Jurkat, Clone E6-1 (cell line): ENCODE measurements around the genes DEFB126, SOX12, CSNK2A1, TCF15, NSFL1C and SIRPB1.

GRCh38 chr20:137548-138068 is 4.8 kb upstream of the DEFB126 start:
- RRBS, result no CpG with 5 or more reads among the region's 9 CpGs

DNA sequence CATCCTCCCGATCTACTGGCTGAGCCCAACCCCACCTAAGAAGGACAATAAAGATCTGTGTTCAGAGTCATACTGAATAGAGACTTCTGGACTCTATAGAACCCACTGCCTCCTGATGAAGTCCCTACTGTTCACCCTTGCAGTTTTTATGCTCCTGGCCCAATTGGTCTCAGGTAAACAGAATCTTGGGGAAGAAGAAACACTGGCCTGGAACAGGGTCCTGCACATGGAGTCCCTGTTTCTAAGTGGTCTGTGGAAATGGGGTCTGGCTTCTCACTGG is at the start of gene DEFB126:
DEFB126 (plus strand) TSS at position 77 of the 280 bp plus-strand sequence.
- RRBS, result no CpG with 5 or more reads among the region's 1 CpG

GRCh38 chr20:325074-325983 is at the start of gene SOX12:
Gene SOX12, plus strand, starts transcription at chr20:325552.
- RRBS, result 2% methylated on average over 70 of the region's 122 CpGs

DNA sequence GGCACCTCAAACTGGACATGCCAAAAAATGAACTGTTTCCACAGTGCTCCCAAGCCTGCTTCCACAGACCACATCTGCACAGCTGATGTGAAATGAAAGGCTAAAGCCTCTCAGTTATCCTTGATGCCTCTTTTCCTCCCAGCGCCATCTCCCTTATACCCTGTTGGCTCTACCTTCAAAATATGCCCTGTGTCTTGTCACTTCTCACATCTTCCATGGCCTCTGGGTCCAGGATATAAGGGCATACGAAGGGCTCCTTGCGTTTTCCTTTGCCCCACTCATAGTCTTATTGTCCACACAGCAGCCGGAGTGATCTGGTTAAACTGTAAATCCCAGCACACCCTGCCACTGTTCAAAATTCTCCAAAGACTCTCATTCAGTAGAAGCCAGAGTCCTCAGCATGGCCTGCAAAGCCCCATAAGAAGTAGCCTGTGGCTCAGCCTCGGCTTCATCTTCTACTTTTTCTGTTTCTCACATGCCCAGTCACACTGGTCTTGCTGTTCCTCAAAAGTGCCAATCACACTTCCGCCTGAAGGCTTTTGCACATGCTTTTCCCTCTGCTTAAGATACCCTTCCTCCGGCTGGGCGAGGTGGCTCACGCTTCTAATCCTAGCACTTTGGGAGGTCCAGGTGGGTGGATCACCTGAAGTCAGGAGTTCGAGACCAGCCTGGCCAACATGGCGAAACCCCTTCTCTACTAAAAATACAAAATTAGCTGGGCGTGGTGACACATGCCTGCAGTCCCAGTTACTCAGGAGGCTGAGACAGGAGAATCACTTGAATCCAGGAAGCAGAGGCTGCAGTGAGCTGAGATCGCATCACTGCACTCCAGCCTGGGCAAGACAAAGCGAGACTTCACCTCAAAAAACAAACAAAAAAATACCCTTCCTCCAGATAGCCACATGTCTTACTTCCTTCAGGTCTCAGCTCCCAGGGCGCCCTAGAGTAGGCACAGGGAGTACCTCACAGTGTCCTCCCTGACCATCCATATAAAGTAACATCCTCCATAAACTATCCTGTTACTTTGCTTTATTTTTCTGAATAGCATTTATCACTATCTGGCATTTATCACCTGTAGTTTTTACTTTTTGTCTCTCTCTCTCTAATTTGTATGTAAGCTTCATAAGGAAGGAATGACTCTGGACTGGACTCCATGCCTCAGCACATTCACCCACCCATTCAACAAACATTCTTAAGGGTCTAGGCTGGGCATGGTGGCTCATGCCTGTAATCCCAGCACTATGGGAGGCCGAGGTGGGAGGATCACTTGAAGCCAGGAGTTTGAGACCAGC is 7.3 kb downstream of the SOX12 start:
- RRBS, result no CpG with 5 or more reads among the region's 16 CpGs

- RRBS, result 2% methylated on average over 10 of the region's 54 CpGs
These were observed 1.3 kb downstream of the TRIB3 start for GRCh38 chr20:381574-382644.

DNA sequence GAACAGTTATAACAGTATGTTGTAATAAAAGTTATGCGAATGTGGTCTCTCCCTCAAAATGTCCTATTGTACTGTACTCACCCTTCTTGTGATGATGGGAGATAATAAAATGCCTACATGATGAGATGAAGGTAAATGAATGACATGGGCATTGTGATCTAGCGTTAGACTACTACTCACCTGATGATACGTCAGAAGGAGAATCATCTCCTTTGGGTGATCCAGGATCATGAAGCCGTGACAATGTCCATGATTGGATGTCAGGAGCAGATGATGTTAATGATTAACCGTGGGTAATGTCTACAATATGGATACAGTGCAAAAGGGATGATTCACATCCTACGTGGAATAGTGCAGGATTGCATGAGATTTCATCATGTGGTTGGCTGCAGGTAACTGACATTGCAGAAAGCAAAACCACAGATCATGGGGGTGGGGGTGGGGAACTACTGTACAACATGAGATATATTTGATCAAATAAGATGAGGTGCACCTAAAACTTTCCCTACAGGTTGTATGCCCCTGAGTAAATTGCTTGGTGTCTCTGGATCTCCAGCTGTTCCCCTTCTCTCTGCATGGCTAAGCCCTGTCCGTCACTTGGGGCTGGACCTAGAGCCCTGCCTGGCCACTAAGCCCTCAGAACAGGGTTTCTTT is 6.2 kb upstream of the RBCK1 start:
- RRBS, result no CpG with 5 or more reads among the region's 7 CpGs

DNA sequence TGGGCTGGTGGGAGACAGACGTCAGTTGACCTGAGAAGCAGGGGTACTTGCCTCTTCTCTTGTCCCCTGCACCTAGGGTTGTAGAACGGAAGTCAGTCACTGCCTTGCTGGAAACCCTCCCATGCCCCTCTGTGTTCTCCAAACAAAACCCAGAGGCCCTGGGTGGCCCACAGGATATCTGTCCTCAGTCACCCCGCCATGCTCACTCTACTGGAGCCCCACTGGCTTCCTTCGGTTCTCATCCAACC is 868 bp downstream of the RBCK1 start:
- RRBS, result no CpG with 5 or more reads among the region's 4 CpGs

DNA sequence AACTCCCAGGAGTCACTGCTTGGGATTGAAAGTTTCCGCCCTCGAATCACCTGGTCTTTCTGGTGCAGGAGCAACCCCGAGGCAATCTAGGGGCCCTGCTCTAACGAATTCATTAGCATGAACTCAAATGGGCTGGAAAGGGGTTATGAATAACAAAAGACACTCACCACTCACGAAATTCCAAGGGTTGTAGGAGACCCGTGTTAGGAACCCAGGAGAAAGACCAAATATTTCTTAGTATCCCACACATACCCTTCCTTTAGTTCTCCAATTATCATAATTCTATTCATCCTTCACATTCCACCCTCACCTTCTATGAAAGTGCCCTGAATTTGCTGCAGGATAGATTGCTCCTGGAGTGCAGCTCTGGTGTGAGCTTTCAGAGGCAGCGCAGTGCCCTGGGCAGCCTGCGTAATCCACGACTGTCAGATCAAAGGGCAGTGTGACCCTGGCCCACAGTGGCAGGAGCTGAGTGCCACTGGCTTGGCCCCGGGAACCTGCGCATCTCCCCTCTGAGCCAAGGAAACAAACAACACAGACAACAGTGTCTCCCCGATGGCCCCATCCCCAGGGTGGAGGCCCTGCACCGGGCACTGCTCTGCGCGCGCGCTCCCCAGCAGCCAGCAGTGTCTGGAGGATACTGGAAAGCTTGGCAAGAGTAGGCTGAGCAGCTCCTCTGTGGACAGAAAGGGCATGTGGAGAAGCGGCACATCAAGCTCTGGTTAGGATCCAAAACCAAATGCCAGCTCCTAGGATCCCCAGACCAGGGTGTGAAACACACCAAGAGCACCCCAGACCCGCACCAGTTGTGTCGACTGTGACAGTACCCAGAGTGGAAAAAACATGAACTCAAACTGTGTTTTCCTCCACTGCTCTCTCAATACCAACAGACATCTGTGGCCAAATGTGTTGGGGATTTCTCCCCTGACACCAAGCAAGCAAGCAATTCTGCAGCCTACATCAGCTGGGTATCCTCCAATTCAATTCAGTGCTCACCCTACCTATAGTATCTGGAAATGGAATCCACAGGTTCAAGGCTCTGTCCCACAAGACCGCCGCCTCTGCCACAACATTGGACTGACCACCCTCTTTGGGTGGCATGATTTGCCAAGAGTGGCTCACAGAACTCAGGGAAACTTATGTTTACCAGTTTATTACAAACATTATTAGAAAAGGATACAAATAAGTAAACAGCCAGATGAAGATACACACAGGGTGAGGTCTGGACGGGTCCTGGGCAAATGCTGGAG is 26.7 kb downstream of the RBCK1 start:
- RRBS, result 96% methylated on average over 4 of the region's 23 CpGs

DNA sequence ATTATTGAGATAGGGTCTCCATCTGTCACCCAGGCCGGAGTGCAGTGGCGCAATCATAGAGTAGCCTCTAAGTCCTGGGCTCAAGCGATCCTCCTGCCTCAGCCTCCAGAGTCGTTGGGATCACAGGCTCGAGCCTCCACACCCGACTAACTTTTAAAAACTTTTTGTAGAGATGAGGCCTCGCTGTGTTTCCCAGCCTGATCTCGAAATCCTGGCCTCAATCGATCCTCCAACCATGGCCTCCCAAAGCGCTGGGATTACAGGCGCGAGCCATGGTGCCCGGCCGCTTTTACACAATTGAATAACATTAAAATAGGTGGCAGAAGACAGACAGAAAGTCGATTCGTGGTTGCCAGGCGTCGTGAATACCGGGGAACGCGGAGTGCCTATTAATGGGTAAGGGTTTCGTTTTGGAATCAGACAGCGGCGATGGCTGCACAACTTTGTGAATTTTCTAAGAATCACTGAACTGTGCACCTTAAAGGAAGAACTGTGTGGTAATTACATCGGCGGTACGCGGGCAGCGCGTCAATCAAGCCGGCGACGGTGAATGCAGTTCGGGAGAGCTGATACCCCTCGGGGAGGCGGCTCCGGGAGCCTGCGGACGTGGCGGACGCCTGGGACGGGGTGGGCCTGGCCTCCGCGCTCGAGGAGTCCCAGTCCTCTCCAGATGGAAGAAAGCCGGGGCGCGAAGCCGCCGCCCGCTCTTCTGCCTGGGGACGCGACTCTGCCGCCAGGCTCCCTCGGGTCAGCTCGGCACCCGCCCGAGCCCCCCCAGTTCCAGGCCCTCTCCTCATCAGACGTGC is 753 bp downstream of the TBC1D20 start:
- RRBS, result 7% methylated on average over 18 of the region's 59 CpGs

- RRBS, result no CpG with 5 or more reads among the region's 31 CpGs
These were observed at the start of gene CSNK2A1 for GRCh38 chr20:543569-544000. Gene CSNK2A1, minus strand, starts transcription at chr20:543790.

GRCh38 chr20:610080-610724 is at the start of gene TCF15:
Gene TCF15, minus strand, starts transcription at chr20:610309.
- RRBS, result 92% methylated on average over 11 of the region's 86 CpGs

DNA sequence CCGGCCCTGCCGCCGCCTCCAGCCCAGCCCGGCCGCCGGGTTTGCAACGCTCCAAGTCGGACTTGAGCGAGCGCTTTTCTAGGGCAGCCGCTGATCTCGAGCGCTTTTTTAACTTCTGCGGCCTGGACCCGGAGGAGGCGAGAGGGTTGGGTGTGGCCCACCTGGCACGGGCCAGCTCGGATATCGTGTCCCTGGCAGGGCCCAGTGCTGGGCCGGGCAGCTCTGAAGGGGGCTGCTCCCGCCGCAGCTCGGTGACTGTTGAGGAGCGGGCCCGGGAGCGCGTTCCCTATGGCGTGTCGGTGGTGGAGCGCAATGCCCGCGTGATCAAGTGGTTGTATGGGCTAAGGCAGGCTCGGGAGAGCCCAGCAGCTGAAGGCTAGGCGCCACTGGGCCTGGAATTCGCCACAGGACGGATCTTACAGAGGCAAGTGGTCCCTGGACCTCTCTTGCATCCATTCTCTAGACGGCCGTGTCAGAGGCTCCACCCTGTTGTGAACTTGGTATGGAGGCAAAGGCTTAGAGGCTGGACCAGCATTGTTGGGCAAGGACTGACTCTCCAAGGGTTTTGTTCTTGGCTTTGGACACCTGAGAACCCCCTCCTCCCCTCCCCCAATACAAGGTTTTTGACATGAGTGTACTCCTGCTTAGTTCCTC is 11.9 kb downstream of the FAM110A start:
- RRBS, result 89% methylated on average over 8 of the region's 38 CpGs

- RRBS, result no CpG with 5 or more reads among the region's 7 CpGs
These were observed 24.7 kb downstream of the ANGPT4 start for GRCh38 chr20:891256-891962.

- RRBS, result no CpG with 5 or more reads among the region's 1 CpG
These were observed 33.3 kb upstream of the ANGPT4 start for GRCh38 chr20:949423-949837.

GRCh38 chr20:1156343-1156611 is 28.5 kb downstream of the TMEM74B start:
- RRBS, result no CpG with 5 or more reads among the region's 2 CpGs

DNA sequence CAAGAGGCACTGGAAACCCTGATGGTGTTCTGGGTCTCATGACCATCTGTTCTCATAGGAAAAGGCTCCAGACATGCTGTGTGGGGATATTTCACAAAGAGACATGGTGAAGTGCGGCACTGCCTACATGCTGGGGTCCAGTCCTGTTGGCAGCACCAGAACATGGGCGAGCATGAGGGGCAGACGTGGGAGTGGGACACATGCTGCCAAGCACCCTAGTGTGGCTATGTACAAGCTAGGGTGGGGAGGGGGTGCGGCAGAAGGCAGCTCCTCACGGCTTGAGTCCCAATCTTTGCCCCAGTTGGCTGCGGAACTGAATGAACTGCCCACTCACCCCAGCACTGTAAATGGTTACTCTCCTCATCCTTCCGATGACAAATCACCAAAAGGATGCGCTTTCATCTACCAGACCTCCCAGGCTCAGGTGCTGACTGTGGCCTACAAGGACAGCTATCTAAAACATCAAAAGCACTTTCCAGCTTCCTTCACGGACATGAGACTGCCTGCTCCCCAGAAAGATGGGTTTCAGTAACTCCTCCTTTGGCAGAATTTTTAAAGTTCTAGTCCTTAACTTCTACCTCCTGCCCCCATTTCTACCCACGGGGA is 1.8 kb downstream of the FKBP1A start:
- RRBS, result no CpG with 5 or more reads among the region's 10 CpGs

GRCh38 chr20:1418170-1418734 is 25.4 kb upstream of the FKBP1A start:
- RRBS, result no CpG with 5 or more reads among the region's 4 CpGs

GRCh38 chr20:1465857-1466754 is 543 bp downstream of the NSFL1C start:
- RRBS, result 1% methylated on average over 26 of the region's 63 CpGs

DNA sequence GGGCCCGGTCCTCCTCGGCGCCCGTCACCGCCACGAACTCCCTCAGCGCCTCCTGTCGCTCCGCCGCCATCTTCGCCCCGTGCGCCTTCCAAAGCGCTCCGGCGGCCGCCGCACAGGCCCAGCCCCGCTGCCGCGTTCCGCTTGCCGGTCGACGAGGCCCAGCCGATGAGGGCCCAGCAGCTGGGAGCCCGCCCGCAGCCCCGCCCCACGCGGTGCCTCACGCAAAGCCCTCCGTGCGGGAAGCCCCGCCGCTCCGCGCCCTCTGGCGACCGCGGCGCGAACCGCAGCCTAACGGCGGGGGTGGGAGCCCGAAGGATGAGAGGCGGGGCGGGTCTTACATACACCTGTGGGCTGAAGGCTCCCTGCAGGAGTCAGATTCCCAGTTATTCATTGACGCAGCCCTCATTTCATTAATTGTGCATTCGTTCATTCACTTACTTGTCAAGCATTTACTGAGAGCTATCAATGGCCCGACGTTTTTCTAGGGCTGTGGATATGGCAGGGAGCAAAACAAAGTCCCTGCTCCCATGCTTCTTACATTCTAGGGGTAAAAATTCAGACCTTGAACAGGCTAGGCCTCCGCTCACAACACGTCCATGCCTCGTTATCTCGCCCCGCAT is at the start of gene NSFL1C:
NSFL1C (minus strand) TSS at position 95 of the 620 bp plus-strand sequence.
- RRBS, result 1% methylated on average over 19 of the region's 58 CpGs

- RRBS, result no CpG with 5 or more reads among the region's 8 CpGs
These were observed at the start of gene SIRPB1 for GRCh38 chr20:1619608-1620136. Gene SIRPB1, minus strand, starts transcription at chr20:1620009.